Metanephros (tissue), 2 donors: ENCODE measurements around a stretch of chrX.

DNA sequence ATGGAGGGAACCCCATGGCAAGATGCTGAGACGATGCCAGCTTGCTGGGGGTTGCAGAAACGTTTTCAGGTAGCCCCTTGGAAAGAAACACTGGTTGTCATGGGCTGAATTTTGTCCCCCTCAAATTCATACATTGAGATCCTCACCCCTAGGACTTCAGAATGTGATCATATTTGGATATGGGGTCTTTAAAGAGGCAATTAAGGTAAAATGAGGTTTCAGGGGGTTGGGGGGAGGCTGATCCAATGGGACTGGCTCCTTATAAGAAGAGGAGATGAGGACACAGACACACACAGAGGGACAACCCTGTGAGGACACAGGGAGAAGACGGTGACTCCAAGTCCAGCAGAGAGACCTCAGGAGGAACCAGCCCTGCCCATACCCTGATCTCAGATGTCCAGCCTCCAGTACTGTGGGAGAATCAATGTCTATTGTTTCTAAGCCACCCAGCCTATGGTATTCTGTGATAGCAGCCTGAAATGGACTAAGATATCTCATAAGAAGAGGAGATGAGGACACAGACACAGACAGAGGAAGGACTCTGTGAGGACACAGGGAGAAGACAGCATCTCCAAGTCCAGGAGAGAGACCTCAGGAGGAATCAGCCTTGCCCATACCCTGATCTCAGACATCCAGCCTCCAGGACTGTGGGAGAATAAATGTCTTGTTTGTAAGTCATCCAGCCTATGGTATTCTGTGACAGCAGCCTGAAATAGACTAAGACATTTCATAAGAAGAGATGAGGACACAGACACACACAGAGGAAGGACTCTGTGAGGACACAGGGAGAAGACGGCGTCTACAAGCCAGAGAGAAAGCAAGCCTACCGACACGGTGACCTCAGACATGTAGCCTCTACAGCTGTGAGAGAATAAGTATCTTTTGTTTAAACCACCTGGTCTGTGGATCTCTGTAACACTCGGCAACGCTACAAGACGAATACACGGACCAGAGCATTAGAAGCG lies 112.3 kb downstream of the DHRSX start:
- RAMPAGE, long total RNA: no peak

DNA sequence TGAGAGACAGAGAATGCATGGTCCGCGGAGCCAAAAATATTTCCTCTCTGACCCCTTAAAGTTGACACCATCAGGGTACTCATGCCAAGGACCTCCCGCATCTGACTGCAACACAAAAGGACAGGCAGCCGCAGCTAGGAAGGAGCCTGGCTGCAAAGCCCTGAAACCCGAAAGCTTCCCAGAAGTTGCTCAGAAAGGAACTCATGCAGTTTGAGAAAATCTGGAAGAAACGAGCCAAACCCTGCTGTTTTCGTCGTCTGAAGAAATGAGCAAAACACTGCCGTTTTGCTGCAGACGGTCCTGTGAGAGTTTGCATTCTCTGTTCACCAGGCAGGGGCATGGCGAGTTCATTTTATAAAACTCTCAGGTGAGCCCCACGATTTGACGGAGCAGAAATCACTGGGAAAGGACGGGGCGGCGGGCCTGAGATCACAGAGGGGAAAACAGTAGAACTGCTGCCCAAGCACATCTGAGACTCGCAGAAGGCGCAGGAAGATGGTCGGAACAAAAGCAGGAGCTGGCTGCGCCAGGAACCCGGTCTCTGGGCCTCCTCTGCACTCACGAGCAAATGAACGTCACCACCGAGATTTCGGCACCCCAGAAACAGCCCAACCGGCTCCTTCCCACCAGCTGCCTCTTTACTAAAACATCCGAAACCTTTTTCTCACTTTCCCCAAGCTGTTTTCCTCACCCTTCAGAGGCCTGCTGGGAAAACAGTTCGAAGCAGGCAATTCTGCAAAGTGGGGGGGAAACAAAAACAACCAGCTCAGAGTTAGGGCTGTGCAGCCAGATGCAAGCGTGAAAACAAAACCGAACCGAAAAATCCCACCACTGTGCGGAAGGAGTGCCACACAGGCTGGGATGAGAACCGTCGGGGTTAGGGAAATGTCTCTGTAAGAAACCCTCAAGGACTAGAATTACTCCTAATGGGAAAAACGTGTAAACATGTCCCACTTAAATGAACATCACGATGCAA lies 16.2 kb downstream of the DHRSX start:
- RAMPAGE, long total RNA: no peak

DNA sequence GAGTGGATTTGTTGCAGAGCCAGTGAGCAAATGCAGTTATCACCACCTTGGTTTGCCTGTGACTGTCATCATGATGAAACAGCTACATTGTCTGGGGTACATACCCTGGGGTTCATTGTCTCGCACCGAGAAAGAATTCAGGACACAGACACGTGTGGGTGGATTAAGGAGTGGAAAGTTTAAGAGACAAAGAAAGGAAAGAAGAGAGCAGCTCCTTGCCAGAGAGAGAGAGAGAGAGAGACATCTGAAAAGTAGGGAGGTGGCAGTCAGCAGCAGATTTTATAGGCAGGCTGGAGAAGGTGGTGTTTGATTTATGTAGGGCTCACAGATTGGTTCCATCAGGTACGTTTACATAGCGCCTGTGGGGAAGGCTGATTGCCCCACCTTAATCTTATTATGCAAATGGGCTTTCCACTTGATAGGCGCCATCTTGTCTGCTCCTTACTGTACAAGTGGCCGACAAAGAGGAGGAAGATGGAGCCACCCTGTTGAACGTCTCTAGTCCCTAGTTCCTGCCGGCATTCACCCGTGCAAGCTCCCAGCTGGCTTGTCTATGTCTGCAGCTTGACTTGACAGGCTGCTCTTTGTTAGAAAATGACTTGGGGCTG lies 49.0 kb upstream of the DHRSX start:
- RAMPAGE, long total RNA: no peak

DNA sequence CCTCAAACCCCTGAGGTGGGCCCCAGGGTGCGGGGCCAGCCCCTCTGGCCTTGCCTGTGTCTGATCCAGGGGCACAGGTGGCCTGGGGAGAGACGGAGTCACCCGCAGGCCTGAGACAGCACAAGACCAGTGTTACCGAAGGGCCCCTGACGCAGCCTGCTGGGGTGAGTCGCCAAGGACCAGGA lies 82.9 kb upstream of the CD99 start:
- RAMPAGE, long total RNA: no peak

DNA sequence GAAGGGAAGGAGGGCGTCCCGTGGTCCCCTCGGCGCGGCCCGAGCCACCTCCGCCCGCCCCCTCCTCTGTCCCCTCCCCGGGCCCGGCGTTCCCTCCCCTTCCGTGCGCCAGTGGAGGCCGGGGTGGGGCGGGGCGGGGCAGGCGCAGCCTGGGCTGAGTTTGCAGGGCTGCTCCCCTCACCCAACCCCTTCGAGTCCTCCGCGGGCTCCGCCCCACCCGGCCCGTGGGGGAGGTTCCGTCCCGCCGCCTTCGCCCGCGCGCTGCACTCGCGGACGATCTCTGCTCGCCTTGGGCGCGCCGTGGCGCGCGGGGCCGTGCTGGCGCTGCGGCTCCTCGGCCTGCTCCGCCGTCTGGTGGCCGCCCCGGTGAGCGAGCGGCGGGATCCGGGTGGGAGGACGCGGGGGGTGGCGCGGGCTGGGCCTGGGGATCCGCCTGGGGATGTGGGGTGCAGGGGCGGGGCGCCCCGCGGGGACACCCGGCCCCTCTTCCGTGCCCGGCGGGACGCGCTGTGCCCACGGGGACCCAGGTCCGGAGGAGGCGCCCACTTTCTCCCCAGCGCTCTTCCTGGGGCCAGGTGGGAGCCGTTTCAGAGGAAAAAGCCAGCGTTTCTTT lies 81.9 kb upstream of the CD99 start:
- RAMPAGE, long total RNA: no peak

DNA sequence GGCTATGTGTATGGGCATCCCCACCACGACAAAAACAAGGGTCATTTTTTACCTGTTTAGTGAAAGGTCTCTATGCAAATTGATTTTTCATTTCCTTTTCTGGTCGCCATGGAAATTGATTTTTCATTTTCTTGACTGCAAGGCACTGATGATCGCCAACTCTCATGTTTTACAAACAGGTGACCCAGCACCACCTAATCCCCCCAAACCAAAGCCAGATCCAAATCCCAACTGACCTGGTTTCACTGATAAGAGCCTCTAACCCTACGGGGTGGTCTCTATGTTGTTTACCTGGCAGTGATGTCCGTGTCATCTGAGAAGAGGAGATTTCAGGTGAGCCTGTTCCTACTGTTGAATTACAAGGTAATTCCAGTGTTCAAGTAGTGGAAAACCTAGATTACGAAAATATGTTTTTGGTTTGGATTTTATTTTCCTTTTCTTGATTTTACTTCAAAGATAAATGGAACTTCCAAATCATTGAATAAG lies 75.4 kb upstream of the CD99 start:
- RAMPAGE, long total RNA: no peak

- RAMPAGE, long total RNA: no peak
These were observed 30.3 kb downstream of the ARSD start for GRCh38 chrX:2898642-2899363.

DNA sequence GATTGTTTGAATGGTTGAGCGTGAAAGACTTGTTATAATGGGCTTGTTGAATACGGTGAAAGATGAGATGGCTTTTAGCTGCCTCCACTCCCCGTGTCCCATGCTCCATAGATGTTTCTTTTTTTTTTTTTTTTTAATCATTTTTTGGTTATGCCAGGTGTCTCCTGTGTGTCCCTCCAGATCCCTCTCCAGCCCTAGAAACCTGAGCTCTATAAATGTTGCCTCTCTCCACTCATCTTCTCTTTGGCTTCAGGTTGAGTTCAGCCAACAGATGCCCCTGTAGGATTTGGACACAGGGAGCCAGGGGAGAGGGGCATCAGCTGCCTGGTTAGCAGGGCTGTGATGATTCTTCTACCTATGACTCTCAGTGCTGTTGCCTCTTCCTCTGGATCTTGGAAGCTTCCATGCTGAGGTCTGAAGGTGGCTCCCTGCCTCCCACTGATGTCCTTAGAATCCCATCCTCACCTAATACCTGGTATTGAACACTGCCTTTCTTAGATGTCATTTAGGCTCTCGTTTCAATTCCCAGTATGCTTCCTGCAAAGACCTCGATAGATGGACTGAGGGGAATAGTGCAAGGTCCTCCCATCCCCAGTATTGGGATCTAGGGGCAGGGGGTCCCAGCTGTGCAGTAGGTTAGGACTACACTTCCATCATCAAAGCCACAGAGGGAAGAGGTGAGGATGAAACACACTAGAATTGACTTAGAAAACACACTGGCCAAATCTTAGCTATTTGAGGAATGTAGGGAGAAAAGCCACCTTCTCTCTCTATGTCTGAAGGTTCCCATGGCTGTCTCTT lies 24.2 kb downstream of the ARSD start:
- RAMPAGE, long total RNA: no peak

GRCh38 chrX:2968013-2968655 lies 4.0 kb upstream of the ARSL start:
- RAMPAGE, long total RNA: no peak

DNA sequence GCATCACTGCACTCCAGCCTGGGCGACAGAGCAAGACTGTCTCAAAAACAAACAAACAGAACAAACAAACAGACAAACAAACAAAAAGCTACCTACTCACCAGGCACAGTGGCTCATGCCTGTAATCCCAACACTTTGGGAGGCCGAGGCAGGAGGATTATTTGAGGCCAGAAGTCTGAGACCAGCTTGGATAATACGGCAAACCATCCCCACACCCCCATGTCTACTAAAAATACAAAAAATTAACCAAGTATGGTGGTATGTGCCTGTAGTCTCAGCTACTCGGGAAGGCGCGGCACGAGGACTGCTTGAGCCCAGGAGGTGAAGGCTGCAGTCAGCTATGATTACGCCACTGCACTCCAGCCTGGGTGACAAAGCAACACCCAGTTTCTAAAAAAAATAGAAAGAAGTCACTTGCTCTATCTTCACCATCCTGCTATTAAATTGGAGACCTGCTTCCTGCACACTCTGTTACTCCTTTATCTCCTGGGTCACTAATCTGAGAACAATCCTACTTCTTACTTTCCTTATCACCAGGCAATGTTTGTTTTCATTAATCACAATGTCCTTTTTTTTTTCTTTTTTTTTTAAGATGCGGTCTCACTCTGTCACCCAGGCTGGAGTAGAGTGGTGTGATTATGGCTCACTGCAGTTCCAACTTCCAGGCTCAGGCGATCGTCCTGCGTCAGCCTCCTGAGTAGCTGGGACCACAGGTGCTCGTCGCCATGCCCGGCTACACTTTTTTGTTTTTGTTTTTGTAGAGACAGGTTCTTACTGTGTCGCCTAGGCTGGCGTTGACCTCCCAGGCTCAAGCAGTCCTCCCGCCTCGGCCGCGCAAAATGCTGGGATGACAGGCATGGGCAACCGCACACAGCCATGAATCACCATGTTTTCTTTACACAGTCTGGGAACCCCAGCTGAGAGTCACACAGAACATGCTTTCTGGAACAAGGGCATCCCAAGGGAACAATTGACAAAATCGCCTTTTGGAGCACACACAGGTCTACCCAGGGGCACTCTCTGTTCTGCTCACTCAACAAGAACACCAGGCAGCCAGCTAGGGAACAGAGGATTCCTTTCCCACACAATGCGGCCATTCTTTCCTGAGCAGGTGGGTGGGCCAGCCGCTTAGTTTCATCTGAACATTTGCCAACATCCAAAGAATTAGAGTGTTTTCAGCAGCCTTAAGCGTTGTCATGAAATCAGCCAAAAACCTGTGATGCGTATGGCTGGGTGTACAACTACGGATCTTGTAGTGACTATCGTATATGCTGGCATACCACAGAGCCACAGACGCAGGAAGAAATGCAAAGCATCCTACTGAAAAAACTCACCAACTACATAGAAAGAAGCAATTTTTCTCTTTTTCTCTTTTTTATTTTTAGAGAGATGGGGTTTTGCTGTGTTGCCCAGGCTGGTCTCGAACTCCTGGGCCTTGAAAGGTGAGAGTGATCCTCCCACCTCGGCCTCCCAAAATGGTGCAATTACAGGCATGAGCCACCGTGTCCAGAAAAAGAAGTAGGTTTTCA lies 15.9 kb downstream of the PRKX start:
- RAMPAGE, long total RNA: no peak

- RAMPAGE, long total RNA: no peak
These were observed 5.8 kb downstream of the PRKX start for GRCh38 chrX:3707466-3708146.

- RAMPAGE, long total RNA: no peak
These were observed 129.8 kb upstream of the PRKX start for GRCh38 chrX:3843192-3843635.

DNA sequence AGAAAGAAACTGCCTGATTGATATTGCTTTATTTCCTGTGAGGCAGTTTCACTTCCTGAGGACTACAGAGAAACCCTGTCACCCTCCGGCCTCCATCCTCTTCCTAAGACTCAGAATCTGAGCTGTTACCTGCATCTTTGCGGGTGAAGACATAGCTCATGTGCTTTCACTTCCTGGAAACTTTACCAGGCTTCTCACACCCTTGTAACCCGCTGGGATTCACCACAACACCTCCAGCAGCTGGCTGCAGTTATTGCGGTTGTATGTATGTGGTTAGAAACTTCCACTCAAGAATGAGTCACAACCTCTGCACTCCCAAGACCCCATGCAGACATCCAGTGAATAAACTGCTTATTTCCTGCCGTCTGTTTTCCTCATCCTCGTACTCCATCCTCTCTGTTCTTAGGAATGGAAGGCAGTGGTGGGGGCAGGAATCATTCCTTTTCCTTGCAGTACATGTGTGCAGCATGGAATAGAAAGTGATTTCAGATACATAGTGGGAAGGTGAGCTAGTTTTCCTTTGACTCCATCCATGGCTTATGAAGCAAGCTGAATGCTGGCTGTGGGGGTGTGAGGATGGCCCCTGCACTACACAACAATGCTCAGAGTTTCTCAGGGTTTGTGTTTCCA lies 63.4 kb upstream of the STS start:
- RAMPAGE, long total RNA: no peak

- RAMPAGE, long total RNA: no peak
These were observed 50.6 kb downstream of the ANOS1 start for GRCh38 chrX:8681390-8681659.

GRCh38 chrX:9340848-9342054 lies 123.6 kb upstream of the TBL1X start:
- RAMPAGE, long total RNA: no peak

- RAMPAGE, long total RNA: no peak
These were observed 55.2 kb downstream of the TBL1X start for GRCh38 chrX:9519920-9520667.

GRCh38 chrX:9539569-9540492 lies 75.0 kb downstream of the TBL1X start:
- RAMPAGE, long total RNA: no peak

DNA sequence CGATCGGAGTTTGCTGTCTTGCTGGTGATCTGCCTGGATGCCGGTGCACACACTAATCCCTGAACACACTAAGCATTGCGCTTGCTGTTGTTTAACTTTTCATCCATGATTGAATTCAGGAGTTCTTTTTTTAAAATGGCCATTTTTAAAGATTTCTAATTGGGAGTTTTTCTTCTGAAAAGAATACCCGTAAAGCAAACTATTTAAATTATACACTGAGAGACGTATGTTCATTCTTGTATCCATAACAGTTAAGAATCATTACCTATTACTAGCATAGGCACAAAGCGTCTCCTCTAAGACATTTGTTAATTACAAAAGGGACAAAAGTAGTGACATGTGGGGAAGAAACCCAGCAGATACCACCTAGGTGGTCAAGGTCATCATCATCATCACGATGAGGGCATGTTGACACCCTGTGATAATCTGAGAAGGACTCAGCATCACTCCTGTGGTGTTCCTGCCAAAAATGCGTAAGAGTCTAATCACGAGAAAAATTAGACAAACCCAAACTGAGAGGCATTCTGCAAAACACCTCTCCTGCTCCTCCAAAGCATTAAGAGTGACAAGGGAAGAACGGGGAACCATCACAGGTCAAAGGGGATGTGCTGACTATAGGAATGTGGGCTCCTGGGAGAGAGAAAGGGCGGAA lies 124.8 kb downstream of the TBL1X start:
- RAMPAGE, long total RNA: no peak

GRCh38 chrX:9646713-9647152 lies 118.9 kb downstream of the GPR143 start:
- RAMPAGE, long total RNA: no peak

GRCh38 chrX:9718164-9719398 lies 47.1 kb downstream of the GPR143 start:
- RAMPAGE, long total RNA: no peak